Tongue (tissue), 2 donors: ENCODE measurements around a stretch of chr10.

DNA sequence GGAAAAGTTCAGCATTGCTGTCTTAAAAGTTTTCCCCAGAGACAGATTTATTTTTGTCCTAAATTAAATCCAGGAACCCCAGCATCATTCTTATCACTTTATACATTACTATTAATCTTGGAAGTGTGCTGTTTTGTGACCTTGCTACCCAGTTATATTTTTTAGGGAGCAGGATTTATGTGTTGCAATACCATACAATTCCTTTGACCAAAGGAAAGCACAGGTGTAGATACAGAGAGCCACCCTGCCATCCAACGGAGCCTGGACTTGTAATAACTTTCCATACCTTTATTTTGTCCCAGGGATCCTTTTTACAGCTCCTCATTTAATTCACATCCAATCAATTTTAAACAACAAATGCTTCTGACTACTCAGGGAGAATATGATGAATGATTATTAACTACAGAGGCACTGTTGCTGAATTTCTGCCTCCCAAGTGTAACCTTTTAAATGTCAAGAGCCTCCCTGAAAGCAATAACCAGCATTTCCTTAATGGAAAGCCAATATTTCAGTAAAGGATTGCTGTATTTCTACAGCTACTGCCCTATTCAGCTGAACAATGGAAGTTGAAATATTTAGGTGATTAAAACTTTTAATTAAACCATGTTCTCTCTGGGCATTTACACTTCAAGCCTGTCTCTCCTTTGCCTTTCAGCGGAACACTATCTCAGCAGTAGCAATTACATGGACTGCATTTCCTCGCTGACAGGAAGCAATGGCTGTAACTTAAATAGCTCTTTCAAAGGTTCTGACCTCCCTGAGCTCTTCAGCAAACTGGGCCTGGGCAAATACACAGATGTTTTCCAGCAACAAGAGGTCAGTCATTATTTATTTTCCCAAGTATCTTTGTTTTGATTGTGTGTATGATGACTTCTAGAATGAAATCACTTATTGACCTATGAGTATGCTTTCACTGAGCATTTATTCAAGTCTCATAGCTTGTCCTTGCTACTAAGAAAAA, 304.5 kb downstream of the BICC1 start:
- RAMPAGE, long total RNA = no peak

- RAMPAGE, long total RNA = no peak
Observed at GRCh38 chr10:59019490-59020099, 156.8 kb upstream of the PHYHIPL start.

- RAMPAGE, long total RNA = no peak
Observed at GRCh38 chr10:59360670-59361109, 1.7 kb downstream of the FAM13C start.

GRCh38 chr10:59750479-59751078, 2.7 kb downstream of the MRLN start:
- RAMPAGE, long total RNA = no peak

DNA sequence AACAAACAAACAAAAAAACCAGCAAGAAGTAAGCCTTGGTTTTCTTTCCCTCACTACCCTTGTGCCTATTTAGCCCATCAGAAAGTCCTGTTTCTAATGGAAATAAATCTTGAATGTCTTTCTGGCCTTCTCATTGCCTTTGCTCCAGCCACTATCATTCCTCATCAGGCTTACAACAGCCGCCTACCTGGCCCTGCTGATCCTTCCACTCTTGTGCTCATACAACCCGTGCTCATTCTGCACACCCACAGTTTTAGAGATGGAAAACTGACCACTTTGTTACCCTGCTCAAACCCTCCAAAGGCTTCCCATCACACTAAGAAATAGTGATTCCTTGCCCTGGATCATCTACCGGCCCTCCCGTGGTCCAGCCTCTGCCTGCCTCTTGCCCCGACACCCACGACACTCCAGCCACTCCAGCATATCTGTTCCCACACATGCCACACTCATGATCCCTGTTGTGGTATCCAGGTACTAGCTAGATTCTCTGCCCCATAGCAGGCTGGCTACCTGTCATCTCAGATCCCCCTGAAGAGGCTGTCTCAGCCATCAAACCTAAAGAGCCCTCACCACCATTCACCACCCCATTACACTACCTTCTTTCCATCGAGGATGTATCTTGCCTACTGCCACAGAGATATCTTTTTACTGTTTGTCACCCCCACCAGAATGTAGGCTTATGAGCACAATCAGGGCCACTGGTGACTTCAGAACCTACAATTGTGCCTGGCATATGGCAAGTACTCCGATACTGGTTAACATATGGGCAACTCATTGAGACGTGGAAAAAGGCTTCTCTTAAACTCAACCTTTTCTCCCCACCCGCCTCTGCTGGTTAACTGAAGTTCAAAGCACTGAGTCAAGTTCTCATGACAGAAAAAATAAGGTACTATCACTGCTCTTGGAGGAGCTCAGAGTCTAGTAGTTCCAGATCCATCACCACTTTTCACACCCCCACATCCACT, 36.6 kb downstream of the CCDC6 start:
- RAMPAGE, long total RNA = no peak

- RAMPAGE, long total RNA = no peak
Observed at GRCh38 chr10:59892616-59893147, 13.7 kb downstream of the CCDC6 start.

GRCh38 chr10:59991405-59992239, 85.3 kb upstream of the CCDC6 start:
- RAMPAGE, long total RNA = no peak

- RAMPAGE, long total RNA = no peak
Observed at GRCh38 chr10:60028487-60028984, 122.2 kb upstream of the CCDC6 start.

DNA sequence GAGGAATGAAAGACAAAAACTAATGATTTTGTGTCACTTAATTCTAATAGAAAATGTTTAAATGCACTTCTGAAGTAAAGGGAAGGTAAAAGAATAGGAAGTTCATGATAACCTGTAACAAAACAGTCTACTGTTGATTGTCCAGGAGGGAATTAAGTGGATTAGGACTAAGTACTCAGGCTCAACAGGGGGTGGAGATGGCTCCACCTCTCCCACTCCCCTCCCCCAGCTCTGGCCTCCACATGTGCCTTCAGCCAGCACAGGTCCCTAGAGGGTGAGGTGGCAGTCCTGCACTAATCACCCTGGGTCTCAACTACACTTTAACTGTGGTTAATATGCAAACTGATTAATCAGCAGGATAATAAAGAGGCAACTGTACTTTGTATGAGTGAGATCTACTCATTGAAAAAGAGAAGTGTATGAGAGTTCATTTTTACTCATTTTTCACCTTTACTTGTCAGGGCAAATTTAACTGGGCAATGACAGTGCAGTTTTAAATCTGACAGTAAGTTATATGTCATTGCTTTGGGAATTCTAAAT, 223.7 kb upstream of the CCDC6 start:
- RAMPAGE, long total RNA = no peak

GRCh38 chr10:60138784-60139252, 232.5 kb upstream of the CCDC6 start:
- RAMPAGE, long total RNA = no peak

DNA sequence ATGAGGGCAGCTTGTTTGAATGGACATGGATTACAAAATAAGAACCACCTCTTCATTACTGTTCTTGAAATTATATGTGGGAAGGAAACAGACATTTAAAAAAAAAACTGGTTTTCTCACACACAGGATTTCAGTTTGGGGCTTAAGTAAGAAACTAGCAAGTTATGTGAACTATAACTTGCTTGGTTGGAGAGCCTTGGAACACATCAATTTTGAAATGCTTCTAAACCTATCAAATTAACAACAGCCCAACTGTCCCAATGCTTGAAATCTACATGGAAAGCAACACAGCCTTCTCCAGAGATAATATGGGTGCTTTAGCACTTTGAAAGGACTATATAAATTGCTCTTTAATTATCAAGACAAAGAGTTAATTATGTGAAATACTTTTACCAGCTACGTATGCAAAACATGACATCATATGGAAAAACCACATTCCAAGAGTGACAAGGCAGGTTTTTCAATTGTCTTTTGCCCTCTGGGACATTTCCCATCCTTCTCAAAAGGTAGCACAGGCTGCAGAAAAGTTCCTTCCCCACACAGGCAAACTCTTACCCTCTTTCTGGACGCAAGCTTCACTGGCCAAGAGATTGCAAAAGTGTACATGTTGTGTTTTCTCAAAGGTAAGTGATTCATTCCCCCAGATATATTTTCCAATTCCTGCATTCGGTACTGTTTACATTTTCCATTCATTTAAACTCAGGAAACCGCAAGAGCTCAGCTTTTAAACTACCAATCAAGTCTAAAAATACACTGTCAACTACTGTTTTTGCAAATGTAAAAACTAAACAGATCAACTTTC, 233.3 kb upstream of the CCDC6 start:
- RAMPAGE, long total RNA = no peak

- RAMPAGE, long total RNA = no peak
Observed at GRCh38 chr10:60176313-60176628, 213.4 kb downstream of the ANK3 start.

DNA sequence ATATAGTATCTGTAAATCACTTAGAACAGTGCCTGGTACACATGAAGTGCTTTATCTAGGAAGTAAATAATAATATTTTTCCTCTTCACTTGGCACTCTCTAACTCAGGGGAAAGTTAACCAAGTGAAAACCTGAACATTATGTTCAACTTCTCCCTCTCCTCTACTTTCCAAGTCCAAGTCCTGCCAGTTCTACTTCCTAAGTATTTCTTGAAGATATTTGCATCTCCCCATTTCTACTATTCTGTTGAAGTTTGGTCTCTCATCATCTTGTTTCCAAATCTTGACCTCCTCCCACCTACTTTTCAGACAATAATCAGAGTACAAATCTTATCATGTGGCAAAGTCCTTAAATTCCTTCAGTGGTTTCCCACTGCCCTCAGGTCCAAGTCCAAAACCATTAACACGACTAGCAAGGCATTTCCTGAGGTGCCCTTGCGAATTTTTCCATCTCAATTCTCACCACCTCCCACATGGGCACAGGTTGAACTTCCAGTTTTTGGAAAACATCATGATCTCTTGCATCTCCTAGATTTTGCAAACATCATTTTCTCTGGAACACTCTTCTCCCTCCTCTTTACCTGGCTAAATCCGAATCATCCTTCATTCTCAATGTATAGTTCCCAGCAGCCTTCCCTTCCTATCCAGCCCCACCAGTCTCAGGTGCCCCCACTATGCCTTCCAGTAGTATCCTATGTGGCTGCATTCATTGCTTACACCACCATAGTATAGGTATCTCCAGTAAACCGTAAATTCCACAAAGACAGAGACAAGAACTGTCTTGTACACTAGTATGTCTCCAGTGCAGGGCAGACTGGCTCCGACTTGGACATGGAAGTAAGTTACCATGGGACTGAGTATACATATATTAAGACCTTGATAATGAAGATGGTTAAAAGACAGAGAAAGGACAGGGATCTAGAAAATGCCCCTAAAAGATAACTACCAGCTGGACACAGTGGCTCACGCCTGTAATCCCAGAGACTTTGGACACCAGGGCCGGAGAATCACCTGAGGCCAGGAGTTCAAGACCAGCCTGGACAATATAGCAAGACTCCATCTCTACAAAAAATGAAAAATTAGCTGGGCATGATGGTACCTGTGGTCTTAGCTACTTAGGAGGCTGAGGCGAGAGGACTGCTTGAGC, 97.0 kb upstream of the CDK1 start:
- RAMPAGE, long total RNA = no peak

DNA sequence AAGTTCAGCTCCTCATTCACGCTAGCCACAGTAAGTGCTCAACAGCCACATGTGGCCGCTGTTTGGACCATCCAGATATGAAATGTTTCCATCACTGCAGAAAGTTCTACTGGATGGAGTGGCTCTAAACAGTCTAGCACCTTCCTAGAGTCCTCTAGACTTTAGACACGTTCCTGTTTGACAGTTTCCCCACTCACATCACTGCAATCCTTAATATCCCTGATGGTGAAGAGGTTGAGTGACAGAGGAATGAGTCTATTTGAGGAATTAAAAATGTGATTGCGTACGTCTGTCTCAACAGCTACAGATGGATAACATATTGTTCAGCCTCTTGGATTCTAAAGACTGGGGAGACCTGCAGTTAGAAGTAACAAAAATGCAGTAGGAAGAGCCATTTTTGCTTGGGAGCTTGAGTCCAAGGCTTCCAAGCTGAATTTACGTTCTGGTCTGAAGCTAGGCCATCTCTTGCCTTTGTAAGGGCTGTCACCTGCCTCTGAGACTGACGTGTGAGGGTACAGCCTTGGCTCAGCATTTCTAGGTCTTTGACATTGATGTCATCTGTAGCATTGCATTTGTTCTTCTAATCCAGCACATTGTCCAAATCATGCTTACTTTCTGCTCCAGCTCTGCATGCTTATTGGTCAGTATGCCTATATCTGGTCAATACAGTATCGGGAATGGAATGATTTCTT, 68.5 kb downstream of the RHOBTB1 start:
- RAMPAGE, long total RNA = no peak

GRCh38 chr10:60978437-60978778, 34.4 kb upstream of the RHOBTB1 start:
- RAMPAGE, long total RNA = no peak

DNA sequence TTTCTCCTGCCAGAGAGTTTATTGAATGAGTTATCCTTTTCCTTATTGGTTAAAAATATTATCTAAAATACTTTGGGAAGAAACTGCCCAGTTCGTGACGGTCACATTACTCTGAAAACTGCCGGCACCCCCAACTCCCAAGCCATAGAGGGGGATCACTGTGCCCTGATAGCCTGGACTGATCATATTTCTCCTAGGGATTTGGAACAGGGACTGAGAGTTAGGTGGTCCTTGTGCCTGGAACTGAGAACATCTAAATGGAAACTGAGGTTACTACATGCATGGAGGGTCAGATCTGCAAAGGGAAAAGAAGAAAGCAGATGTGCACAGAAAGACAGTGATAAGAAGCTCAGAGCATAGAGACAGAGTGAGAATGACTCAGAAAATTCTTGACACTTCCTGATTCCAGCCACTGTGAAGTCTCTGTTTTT, 241.9 kb downstream of the TMEM26 start:
- RAMPAGE, long total RNA = no peak

- RAMPAGE, long total RNA = no peak
Observed at GRCh38 chr10:61899879-61900974, 1.3 kb upstream of the ARID5B start.

- RAMPAGE, long total RNA = no peak
Observed at GRCh38 chr10:61992069-61992544, 90.6 kb downstream of the ARID5B start.

DNA sequence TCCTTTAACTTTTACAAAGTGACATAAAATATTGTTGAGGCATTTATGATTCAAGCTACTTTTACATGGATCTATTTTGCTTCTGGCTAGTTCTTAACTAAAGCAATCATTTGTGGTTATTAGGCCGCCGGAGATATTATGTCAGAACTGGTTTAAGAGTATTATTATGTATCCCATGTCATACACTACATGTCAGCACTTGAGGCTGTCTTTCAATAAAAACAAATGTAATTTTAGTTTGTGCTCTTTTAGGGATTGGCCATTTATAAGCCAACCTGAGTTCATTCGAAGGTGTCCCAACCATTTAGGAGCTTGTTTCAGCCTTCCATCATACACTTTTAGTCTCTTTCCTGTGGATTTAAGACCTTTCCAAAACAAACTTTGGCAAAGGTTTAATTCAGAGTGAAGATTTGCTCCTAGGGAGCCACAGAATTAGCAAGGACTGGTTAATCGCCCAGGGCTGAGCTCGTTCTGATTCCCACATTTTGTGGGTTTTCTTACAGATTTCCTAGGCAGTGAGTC, 118.0 kb downstream of the ARID5B start:
- RAMPAGE, long total RNA = no peak

- RAMPAGE, long total RNA = no peak
Observed at GRCh38 chr10:62050682-62051643, 149.5 kb downstream of the ARID5B start.